ENCODE measurements around a stretch of chr2.

DNA sequence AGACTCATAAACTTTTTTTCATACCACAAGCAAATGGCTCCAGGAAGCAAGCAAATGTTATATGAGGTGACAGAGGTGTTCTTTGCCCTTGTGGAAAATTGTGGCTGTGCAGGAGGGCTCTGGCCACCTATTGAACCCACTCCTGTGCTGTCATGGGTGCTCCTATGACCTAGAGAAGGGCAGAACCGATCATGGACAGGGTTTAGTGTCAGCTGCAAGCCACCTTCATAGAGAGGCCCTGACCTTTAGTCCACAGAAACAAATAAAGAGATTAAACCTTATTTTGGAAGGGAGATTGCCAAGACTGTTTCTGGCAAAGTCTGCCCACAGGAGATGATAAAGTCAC is 26.0 kb upstream of the STAT4 start:
- RRBS = no CpG with 5 or more reads among the region's 1 CpG

DNA sequence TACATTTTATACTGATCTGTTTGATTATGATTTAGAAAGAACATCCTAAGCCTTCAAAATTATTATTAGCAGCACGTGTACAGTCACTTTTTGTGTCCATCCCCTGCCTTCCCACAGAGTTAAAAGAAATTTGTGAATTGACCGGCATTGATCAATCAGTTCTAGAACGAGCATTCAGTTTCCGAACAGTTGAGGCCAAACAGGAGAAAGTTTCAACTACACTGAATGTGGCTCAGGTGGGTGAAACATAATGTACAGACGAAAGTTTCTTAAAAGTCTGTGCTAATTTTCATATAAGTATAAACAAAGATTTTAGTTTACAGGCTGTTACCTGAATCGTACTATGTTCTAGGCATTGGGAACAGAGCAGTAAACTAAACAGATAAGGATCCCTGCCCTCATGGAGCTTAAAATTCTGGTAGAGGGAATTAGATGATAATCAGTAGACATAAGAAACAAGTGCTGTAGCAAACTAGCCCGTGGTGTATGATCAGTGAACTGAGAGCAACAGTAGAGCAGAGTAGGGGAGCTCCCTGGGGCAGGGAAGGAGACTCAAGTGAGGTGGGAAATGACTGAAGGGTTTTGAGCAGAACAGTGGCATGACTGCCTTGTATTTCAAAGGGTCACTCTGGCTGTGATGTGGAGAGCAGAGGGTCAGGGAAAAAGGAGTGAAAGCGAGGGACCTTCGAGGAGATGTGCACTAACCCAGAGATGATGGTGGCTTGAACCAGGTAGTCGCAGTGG is 119.0 kb downstream of the MYO1B start:
- RRBS = no CpG with 5 or more reads among the region's 10 CpGs

DNA sequence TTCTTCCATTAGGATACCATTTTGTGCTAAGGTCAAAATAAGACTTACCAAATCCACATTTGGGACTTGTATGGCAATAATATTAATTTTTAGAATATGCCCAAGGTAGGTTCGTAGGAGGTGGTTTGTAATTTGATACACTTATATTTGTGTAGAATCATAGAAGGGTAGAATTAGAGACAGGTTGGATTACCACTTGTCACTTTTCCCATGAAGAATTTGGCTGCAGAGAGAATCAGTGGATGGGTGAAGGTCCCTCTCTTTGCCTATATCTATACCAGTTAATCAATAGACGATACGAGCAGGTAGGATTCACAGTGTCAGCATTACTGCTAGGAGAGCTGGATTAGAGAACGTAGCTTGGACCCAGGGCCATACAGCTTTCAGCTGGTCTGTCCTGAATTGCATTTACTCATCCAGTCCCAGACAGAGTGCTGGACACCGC is 145.4 kb downstream of the MYO1B start:
- RRBS = no CpG with 5 or more reads among the region's 5 CpGs

DNA sequence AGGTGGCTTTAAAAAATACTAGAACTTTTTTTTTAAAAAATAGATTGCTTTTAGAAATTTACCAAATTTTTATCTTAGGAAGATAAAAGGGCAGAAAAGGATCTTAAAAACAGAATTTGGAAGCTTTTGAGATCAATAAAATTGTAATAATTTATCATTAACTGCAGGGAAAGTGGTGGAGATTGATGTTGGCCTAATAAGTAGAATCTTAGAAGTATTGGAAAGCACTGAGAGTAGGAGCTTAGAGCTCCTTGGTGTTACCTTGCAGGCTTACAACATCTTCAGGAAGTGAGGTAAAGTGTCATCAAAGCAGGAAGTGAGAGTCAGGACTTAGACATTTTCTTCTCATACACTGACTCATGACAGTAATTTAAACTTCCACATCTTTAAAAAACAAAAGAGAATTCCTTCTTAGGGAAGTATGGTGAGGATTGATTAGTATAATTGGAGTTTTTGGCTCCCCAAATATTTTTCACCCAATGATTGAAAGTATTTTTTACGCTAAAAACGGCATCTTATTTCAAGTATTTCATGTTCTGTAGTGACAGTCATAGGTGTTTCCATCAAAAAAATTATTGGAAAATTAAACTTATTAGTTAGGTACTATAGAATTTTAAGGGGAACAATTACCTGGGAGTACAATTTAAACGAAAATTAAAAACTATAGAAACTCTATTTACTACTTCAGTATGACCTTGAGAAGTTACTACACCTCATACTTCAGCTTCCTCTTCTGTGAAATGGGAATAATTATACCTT is 2.3 kb downstream of the NABP1 start:
- RRBS = no CpG with 5 or more reads among the region's 3 CpGs

DNA sequence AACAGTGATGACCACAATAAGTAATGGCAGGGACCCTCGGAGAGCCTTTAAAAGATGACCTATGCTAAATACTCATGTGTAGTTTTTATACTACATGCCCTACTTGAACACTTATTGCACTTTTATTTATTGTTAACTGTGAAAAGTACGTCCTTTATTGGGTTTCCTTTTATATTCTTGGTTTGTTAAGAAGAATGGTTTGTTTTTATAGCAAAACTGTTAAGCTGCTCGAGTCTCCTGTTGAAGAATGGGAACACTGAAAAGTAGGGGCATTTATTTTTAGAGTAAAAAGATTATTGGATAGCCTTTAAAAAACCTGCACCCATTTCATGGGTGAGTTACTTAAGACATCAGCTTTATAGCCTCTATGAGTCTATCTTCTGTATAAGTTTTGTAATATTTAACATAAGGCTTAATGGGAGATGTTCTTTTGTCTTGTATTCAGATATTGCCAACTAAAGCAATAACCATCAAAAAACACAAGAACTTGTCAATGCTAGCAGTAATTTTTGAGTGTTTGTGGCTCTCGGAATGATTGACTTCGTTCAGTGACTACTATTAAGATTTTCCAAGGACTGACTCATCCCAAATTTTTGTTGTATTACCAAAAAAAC is 7.9 kb downstream of the NABP1 start:
- RRBS = no CpG with 5 or more reads among the region's 5 CpGs

- RRBS = no CpG with 5 or more reads among the region's 1 CpG
Measured at GRCh38 chr2:195658417-195658893, 1.4 kb downstream of the SLC39A10 start.

DNA sequence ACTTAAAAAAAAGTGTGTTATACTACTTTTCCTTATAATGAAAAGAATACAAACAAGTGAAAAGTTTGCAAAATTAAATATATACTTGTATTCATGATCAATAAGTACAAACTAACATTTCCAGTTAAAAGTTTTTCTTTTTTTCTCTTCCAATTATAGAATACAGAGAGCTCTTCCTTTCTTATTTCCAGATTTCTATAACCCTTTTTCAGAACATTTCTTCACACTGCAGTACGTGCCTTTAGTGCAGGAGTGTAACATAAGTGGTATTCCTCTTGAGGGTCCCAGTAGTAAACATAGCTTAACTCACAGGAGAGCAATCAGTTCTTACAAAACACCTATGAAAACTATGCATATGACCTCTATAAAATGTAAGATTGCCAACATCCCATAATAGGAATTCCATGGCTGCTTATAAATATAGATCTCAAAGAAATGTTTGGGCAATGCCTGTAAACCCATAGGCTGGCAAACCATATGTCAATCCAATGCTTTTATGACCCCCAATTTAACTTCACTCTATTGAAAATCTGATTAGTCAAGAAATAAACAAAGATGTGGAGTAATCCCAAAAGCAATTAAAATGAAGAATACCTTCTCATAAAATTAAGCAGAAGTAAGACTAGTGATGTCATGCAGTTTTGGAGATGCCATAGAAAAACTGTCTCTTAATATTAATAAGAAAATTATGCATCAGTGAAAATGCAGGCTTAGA is 28.0 kb upstream of the STK17B start:
- RRBS = no CpG with 5 or more reads among the region's 1 CpG

DNA sequence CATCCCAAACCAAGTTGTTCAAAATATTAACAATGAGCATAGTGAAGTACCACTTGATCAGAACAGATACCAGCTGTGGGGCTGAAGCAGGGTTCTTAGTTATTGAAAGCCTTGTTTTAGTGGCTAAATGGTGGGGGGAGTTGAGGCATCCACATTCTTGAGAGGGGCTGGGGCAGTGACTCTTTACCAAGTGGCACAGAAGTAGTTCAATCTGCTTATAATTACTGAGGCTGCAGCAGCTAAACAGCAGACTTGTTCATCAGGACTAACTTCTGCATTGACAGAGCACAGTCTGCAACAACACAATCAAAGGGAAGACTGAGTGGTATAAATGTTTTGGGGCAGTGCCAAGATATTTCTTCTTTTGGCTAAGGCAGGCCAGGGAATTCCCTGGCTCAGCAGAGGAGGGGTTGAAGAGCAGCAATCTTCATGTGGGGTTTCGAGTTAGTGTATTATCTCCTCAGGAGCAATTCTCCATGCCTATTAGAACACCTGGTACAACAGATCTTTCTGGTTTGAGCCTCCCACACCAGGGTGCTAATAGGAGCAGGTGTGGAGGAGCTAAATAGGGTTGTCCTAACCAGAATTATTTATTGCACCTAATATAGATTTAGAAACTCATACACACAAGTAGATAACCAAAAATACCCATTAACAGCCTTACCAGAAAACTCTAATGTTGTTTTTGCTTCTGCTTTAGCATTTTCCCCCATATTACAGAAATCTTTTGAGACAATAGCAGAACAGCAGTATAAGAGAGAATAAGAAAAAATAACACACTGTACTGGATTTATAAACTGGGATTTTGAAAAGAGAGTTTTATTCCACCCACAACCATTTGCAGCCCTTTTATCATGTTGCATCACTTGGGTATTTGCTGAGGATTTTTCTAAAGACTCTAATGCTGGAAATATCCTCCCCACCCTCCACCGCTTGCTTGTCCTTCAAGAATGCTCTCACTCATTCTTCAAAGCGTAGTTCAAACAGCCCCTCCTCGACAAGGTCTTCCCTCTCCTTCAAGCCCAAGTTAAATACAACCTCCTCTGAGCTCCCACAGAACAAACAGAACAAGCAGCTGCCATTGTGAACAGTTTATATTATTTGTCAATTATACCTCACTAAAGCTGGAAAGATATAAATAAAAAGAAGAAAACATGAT is 103.2 kb upstream of the STK17B start:
- RRBS = no CpG with 5 or more reads among the region's 4 CpGs

DNA sequence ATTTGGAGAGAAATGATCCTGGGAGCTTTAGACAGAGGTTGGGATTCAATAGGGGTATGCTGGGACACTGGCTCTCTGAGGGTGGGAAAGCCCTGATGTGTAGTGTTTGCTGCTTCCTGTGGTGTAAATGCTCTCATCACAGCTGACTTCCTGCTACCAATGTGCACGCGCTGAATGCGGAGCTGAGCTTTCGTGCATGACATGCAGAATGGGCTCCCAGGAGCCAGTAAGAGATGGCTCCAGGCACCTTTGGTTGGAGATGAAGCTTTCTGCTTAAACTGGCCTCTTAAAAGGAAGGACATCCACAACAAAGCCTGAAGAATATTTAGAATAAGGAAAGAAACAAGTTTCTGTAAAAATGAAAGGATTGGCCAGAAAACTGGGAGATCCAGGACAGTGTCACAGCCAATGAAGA is 177.9 kb downstream of the HECW2 start:
- RRBS = no CpG with 5 or more reads among the region's 4 CpGs

DNA sequence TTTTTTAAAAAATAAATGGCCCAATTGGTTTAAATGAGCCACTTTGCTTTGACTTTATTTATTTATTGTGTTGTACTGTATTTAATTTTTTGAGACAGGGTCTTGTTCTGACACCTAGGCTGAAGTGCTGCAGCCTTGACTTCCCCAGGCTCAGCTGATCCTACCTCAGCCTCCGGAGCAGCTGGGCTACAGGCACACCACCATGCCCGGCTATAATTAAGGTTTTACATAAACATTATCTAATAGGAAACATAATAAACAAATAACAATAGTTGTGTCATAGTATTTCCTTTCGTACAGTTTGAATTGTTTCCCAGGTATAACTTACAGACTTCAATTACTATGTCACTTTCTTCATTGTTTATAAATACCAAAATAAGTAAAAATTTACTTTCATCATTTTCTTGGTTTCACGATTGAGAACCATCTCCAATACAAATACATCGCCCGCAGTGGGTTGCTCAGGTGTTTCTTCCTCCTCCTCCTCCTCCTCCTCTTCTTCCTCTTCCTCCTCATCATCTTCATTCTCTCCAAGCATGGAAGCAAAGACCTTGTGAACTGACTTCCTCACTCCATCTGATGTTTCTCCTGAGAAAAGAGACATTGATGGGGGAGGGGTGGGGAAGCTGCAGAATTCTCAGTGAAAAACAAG is 6.8 kb downstream of the GTF3C3 start:
- RRBS = no CpG with 5 or more reads among the region's 6 CpGs

DNA sequence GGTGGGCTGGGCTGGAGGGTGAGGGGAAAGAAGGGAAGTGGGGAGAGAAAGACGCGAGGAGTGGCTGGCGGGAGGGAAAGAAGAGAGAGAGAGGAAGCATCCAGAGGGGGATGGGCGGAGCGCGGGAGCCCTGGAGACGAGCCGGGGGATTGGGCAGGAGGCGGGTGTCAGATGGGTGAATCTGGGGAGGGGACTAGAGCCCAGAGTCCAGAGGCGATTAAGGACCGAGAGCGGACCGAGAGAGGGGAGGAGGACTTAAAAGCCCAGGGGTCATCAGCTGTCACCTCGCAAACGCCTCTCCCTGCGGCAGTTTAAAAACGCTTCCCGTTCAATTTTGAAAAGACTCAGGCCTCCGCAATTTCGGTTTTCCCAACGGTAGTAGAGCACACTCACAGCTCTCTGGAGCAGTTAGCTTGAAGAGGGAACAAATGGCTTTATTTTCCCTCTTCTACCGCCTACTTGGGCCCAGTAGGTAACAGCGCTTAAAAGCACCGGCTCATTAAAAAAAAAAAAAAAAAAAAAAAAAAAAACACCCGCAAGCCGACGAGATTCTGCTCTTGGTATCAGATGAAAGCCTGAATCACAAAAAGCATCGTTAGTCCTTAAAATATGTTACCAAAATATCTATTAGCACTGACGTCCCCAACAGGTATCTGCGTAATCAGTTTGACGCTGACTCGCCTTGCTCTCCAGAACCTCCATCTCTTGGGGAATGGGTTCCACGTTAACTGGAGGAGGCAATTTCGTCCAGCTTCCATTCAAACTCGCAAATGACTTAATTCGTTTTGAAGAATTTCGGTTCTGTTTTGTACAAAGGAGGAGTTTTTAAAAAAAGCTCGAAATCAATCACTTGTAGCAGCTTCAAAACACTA is 638 bp upstream of the PGAP1 start:
- RRBS = no CpG with 5 or more reads among the region's 38 CpGs

GRCh38 chr2:197010153-197010405 is 83.6 kb upstream of the PGAP1 start:
- RRBS = no CpG with 5 or more reads among the region's 12 CpGs

DNA sequence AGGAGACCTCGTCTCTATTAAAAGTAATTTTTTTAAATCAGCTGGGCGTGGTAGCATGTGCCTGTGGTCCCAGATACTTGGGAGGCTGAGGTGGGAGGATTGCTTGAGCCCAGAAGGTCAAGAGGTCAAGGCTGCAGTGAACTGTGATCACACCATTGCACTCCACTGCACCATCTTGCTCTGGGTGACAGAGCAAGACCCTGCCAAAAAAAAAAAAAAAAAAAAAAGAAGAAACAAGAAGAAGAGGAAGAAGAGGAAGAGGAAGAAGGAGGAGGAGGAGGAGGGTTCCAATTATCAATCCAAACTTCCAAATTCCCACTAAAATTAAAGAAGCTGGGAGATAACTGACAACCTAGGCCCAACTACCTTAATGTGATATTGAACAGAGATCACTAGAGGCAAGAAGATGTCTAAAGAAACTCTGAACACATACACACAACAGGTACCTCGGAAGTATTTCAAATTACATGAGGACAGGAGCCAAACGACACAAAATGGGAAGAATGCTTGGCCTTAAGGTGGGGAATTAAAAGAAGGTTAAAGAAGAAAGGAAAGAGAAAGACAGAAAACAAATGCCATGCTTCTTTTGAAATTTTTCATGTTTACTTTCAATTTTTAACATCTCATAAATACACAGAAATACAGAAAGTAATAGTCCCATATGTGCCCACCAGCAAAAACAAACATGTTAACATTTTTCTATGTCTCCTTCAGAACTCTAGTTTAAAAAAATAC is 157.4 kb downstream of the ANKRD44 start:
- RRBS = no CpG with 5 or more reads among the region's 4 CpGs

DNA sequence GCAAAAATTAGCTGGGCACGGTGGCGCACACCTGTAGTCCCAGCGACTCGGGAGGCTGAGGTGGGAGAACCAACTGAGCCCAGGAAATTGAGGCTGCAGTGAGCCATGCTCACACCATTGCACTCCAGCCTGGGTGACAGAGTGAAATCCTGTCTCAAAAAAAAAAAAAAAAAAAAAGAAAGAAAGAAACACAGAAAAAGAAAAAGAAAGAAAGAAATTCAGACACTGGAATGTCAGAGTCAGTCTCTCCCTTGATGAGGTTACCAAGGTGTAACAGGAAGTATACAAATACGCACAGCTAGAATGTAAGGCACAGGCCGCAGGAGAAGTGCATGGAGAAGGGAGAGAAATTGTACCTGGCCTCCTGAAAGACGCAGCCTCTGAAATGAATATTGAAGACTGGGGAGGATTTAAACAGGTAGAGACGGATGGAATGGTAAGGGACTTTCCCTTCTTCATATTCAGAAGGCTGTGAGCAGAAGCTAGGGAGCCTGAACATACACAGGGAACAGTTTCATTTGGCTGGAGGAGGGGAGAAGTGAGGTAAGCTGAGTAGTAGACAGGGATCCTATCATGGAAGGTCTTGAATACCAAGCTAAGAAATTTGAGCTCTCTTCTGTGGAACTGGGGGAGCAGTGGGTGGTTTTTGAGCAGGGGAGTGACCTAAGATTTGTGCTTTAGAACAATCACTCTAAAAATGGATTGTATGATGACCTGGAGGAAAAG is 112.8 kb downstream of the ANKRD44 start:
- RRBS = no CpG with 5 or more reads among the region's 8 CpGs

DNA sequence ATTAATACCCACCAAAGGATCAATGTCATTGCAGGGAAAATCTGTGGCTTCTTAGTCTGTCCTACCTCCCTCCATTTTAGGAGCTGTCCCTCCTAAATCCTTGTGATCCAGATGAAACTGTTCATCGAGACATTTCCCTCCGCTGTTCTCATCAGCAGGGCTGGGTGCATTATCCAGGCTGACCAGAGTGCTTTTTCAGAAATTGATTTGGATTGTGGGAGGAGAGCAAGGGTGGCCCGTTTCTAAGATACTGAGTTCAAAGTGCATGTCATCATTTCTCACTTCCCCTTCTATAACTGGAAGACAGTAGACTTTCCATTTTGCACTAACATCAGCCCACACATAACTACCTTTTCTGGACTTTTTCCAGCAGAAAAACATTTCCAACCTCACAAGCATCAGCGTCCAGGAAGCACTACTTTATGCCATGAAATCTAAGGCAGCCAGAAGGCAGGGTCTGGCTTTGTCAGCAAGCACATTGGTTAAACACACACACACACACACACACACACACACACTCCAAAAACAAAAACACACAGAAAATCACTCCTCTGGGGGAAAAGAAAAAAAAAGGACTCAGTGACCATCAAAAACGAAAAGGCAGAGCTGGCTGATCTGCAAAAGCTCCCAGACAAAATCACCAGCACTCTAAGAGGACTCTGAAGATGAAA is 94.1 kb downstream of the ANKRD44 start:
- RRBS = no CpG with 5 or more reads among the region's 5 CpGs

DNA sequence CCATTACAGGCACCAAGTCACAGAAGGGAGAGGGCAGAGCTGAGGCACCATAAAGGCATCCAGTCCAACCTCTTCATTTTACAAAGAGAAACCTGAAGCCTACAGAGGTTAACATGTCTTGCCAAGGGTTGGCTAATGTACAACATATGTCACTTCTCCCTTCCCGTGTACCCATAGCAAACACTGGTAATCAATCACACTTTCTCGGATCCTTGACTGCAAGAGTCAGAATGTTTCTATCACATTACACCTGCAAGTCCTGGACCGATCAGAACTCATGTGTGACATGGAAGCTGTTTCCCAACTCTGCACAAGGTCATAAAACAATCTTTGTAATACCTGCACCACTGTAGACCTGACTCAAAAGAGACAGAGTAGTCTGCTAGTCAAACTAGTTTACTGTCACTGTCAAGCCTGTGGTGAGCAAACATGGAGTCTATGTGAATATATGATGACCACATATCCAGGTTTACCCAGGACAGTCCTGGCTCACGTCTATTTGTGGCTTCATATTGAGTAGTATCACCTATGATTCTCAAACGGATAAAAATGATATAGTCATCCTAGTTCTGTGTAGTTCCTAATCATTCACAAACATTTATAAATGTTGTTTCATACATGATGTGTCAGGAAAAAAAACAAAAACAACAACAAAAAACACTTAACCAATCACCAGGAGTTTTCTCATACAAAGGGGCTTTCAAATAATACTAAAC is 5.9 kb downstream of the ANKRD44 start:
- RRBS = no CpG with 5 or more reads among the region's 5 CpGs

- RRBS = no CpG with 5 or more reads among the region's 2 CpGs
Measured at GRCh38 chr2:197309388-197309609, 1.3 kb downstream of the ANKRD44 start.

DNA sequence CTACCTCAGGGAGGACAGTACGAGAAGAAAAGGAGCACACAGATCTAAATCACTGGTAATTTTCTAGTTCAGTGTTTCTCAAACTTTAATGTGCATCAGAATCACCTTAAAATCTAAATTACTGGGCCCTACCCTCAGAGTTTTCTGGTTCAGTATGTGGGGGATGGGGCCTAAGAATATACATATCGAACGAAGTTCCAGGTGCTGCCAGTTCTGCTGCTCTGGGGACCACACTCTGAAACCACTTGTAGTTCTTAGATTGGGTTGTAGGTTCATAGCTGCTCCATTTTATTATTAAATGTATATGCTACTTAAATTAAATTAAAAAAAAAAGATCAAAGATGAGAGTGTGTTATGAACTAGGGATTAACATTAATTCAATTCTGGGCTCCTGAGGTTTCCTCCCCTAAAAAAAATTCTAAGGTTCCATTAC is 981 bp upstream of the MARS2 start:
- RRBS = no CpG with 5 or more reads among the region's 3 CpGs

DNA sequence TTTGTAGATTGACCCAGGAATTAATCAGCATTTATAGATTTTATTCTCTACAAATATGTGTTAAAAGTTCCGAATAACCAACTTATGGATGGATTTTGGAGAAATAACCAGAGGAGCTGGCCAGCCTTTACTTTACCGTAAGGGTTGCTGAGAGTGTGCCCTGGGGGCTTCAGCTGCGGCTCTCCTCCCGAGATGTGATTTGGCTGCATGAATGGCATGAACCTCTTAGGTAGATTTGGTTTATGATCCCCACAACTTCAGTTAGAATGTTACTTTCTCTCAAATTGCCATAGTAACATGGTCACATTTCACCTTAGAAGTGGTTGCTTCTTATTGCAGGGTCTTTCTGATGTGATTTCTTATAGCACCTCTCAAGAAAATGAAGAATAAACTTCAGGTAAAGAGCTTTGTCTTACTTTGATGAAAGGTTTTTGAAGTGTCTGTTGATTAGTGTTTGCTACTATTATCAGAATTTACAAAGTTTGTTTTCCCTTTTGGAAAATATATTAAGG is 5.6 kb downstream of the PLCL1 start:
- RRBS = no CpG with 5 or more reads among the region's 4 CpGs

DNA sequence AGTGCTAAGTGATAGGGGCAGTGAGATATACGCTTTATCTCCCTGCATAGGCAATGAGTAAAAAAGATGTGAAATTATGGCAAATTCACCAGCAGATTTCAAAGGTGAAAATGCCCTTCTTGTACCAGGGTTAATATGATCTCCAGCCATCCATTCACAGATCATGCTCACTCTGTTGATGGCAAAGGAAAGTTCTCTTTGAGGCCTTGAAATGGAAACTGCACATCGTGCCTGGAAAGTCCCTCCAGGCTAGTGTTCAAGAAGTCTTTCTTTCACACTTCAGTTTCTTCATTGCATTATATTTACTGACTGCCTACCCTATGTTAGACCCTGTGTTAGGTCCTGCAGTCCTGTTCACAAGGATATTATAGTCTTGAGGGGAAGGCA is 200.8 kb downstream of the PLCL1 start:
- RRBS = no CpG with 5 or more reads among the region's 2 CpGs